GM19239 (cell line): ENCODE data around the gene HSPBAP1.

GRCh38 chr3:119337197-119337809 lies 43.1 kb downstream of the ARHGAP31 start:
- RRBS: no CpG with 5 or more reads among the region's 13 CpGs

- RRBS: no CpG with 5 or more reads among the region's 10 CpGs
Measured at GRCh38 chr3:119437337-119438351, 25.8 kb downstream of the TMEM39A start.

- RRBS: no CpG with 5 or more reads among the region's 4 CpGs
Measured at GRCh38 chr3:119462845-119463121, 632 bp downstream of the TMEM39A start.

DNA sequence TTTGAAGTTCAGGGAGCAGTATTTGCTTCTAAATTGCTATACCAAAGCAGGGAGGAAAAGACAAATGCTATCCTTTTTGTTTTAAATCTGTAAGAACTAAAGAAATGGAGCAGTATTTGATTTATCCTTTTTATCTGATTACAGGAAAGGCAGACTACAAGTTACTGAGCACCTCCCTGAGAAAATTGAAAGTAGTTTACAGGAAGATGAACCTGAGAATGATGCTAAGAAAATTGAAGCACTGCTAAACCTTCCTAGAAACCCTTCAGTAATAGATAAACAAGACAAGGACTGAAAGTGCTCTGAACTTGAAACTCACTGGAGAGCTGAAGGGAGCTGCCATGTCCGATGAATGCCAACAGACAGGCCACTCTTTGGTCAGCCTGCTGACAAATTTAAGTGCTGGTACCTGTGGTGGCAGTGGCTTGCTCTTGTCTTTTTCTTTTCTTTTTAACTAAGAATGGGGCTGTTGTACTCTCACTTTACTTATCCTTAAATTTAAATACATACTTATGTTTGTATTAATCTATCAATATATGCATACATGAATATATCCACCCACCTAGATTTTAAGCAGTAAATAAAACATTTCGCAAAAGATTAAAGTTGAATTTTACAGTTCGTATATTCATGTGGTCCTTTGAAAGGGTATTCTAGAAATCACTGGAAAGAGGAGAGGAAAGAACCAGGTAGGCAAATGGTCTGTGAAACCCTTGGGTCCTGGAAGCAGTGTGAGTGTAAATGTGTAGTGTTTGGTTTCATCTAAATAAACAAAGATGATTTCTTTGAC lies 25.3 kb downstream of the TIMMDC1 start:
- RRBS: no CpG with 5 or more reads among the region's 3 CpGs

DNA sequence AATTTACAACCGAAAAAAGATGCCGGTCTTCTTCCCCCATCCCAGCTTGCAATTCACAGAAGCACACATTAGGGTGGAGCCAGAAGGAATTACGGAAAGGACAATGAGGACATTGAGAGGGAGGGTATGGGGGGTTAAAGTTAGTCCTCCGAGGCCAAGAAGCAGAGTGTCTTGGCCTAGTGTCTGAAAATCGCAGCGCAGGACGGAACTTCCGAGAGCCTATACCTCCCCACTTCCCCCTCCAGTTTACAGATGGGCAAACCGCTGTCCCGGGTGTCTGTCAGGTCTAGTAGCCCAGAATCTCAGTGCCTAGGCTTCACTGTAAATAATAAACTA lies 788 bp downstream of the ADPRH start:
- RRBS: no CpG with 5 or more reads among the region's 10 CpGs

DNA sequence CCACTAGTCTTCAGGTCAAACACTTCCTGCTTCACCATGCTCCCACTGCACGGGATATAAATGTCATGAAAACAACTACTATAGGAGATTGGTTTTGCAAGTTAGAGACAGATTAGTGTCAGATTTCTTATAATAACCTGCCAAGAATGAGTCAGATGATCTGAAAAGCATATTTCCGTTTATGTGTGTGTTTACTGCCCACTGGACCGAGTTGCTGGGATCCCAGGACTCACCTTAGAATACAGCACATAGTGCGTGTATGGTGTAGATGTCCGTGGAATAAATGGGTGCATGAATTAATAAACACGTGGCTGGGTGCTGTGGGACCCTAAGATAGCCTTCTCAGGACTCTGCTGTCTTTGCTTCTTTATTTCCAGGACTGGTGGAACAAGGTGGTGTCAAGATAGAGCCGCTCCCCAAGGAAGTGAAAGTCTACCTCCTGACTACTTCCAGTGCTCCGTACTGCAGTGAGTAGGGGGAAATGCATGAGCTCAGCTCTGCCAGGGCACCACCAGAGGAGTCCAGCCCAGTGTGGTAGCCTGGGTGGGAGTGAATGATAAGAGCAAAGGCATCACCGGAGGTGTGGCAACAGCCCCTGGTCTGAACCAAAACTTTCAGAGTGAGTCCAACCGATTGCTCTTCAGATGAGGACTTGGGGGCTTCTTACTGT lies 21.6 kb downstream of the PLA1A start:
- RRBS: no CpG with 5 or more reads among the region's 10 CpGs

- RRBS: no CpG with 5 or more reads among the region's 2 CpGs
Measured at GRCh38 chr3:120054901-120055614, 39.2 kb downstream of the GSK3B start.

- RRBS: no CpG with 5 or more reads among the region's 5 CpGs
Measured at GRCh38 chr3:120421162-120421737, 29.5 kb downstream of the FSTL1 start.

- RRBS: no CpG with 5 or more reads among the region's 1 CpG
Measured at GRCh38 chr3:120496234-120496774, 45.5 kb upstream of the FSTL1 start.

DNA sequence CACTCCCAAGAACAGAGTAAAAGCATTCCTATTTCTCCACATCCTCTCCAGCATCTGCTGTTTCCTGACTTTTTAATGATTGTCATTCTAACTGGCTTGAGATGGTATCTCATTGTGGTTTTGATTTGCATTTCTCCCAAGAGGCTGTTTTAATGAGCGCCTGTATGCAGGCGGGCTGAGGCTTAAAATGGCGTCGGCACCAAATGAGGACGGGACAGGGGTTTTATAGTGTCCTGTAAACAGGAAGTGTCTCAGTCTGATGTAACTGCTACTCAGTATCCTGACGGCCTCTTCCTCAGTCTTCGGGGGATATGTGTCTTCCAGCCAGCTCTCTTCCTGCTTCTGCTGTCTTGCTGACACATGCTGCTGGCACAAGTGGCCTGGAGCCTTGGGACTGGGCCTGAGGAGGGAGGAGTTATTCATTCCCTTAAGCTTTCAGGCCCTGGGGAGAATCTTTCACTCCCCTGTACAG lies 19.6 kb downstream of the NDUFB4 start:
- RRBS: no CpG with 5 or more reads among the region's 7 CpGs

DNA sequence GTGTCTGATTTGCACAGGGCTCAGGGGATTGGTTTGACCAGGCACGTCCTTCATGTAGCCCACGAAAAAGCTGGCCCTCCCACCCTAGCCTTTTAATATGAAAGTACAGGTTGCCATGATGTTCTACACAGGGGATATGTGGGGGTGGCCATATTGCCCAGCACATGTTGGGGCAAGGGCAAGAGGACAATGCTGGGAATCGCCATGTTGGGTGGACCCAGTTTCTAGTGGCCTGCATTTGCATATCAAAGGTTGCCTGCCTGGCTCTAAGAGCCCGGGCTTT lies 20.1 kb downstream of the NDUFB4 start:
- RRBS: no CpG with 5 or more reads among the region's 4 CpGs

- RRBS: no CpG with 5 or more reads among the region's 2 CpGs
Measured at GRCh38 chr3:121695299-121695953, 34.7 kb upstream of the HCLS1 start.

DNA sequence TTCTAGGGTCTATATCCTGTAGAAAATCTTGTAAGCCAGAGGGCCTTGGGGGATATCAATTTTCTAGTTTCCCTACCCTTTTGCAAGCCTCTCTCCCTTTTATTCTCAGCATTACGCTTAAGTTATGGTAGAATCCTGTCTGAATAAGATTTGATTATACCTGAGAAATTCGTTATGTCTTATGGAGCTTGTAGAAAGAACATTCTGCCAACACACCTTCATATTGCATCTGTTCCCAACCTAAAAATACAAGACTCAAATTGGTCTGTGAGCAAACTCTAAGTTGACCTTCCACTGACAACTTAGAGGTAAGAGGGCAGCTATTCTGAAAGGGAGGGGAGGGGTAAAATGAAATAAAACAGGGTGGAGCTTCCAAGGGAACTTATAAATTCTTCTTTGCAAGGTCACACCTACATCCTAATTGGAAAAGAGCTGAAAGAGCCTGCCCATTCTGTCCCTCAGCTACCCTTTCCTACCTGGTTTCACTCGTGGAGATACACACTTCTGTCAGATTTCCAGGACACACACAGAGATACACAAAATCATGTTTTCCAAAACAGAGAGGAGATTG lies 1.1 kb downstream of the ILDR1 start:
- RRBS: no CpG with 5 or more reads among the region's 3 CpGs

DNA sequence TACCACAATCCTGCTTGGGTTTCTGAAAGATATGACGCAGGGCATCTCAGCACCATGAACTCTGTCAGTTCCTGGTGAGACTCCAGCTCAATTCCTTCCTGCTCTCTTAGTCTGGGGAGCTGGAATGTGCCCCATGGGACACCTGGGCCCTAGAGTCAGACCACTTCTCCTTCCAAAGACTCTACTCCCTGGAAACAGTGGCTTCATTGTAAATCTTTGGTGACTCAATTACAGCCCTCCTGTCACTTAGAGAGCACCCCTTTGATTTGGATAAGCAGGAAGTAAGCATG lies 50.5 kb downstream of the CD86 start:
- RRBS: no CpG with 5 or more reads among the region's 1 CpG

DNA sequence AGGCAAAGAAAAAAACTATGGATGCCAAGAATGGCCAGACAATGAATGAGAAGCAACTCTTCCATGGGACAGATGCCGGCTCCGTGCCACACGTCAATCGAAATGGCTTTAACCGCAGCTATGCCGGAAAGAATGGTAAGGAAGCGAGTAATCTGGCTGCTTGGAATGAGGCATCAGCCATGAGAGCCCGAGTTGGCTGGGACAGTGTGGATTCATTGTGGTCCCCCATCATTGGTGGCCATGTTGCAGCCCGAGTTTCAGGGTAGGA lies 47.1 kb downstream of the PARP14 start:
- RRBS: no CpG with 5 or more reads among the region's 9 CpGs

DNA sequence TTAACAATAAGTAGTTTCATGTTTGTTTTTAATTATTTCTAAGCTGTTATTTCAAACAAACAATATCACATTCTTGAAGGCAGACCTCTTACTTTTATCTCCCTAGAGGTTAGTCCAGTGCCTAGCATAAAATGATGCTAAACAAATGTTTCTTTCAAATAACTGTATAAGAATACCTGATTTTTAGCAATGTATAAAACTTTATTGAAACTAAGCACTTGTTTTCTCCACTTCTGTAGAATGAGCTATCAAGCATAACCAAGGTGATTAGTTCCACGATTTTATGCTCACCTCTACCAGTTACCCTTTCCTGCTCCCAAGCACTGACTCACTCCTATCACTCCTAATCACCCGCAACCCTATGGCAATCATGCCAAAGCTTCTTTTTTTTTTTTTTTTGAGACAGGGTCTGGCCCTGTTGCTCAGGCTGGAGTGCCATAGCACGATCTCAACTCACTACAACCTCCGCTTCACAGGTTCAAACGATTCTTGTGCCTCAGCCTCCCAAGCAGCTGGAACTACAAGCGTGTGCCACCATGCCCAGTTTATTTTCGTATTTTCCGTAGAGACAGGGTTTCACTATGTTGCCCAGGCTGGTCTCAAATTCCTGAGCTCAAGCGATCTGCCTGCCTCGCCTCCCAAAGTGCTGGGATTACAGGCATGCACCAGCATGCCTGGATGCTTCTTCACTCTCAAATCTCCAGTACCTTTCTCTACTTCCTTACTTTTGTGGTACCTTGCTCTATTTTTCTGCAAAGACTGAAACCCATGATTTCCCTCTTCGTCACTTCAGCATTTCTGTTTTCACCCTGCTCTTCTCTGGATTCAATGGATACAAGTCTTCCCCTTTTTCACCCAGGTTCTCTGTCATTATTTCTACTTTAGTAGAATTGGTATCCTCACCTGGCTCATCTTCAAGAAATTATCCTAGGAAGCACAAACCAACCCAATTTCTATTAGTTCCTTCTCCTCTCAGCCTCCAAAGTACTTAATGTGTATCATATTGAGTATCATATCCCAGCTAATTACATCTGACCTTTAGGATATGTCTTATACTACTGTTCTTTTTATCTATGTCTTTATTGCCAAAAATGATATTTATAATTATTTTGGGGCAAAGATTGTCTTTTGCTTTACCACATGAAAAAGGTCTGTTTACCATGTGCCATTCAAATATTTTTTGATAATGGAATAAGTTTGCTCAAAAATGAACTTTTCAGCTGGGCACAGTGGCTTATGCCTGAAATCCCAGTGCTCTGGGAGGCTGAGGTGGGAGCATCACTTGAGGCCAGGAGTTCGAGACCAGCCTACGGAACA lies 3.7 kb downstream of the HSPBAP1 start:
- RRBS: no CpG with 5 or more reads among the region's 13 CpGs

GRCh38 chr3:122793494-122794490 lies at the start of gene HSPBAP1:
Gene HSPBAP1 (minus strand): TSS chr3:122793831.
- RRBS: 1% methylated on average over 14 of the region's 49 CpGs

DNA sequence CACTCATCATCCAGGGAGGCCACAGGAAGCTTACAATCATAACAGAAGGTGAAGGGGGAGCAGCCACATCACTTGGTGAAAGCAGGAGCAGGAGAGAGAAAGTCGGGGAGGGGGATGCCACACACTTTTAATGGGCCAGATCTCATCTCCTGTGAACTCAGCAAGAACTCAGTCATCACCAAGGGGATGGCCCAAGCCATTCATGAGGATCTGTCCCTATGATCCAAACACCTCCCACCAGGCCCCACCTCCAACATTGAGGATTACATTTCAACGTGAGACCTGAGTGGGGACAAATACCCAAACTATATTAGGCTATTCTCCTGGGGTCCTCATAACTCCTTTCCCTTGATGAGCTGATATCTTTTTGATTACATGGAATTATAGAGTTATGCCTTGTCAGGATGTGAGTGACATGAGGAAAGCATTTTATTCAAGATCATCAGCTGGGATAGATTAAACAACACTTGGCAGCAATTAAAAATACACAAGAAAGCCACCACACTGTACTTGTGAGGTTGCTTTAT lies 9.3 kb downstream of the SLC49A4 start:
- RRBS: no CpG with 5 or more reads among the region's 2 CpGs

GRCh38 chr3:122880660-122881190 lies 85.9 kb downstream of the SLC49A4 start:
- RRBS: no CpG with 5 or more reads among the region's 4 CpGs

DNA sequence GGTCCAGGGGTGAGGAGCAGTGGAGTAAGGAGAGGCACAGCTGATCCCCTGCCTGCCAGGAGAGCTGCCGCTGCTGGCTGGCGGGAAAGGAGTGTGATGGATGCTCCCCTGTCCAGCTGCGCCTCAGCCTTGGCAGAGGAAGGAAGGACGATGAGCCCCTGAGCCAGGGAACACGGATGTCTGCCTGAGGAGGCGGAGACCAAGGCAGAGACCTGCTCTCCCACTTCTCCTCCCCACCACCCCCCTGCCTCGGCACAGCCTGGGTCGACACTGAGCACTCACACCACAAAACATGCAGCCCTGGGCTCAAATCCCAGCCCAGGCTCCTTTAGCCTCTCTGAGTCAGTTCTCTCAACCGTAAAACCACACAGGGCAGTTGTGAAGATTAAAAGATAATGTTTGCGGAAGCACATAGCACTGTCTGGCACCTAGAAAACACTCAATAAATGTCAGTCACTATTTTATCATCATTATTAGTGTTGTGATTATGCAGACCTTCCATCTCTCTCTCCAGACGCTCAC lies 52.3 kb downstream of the SEMA5B start:
- RRBS: no CpG with 5 or more reads among the region's 11 CpGs